ENCODE results near the genes ZNF205, CREBBP and PAM16.

- RRBS = 2% methylated on average over 8 of the region's 20 CpGs
These were observed at the start of gene ZNF205 for GRCh38 chr16:3112410-3112971. Gene ZNF205 (plus strand): TSS chr16:3112586.

DNA sequence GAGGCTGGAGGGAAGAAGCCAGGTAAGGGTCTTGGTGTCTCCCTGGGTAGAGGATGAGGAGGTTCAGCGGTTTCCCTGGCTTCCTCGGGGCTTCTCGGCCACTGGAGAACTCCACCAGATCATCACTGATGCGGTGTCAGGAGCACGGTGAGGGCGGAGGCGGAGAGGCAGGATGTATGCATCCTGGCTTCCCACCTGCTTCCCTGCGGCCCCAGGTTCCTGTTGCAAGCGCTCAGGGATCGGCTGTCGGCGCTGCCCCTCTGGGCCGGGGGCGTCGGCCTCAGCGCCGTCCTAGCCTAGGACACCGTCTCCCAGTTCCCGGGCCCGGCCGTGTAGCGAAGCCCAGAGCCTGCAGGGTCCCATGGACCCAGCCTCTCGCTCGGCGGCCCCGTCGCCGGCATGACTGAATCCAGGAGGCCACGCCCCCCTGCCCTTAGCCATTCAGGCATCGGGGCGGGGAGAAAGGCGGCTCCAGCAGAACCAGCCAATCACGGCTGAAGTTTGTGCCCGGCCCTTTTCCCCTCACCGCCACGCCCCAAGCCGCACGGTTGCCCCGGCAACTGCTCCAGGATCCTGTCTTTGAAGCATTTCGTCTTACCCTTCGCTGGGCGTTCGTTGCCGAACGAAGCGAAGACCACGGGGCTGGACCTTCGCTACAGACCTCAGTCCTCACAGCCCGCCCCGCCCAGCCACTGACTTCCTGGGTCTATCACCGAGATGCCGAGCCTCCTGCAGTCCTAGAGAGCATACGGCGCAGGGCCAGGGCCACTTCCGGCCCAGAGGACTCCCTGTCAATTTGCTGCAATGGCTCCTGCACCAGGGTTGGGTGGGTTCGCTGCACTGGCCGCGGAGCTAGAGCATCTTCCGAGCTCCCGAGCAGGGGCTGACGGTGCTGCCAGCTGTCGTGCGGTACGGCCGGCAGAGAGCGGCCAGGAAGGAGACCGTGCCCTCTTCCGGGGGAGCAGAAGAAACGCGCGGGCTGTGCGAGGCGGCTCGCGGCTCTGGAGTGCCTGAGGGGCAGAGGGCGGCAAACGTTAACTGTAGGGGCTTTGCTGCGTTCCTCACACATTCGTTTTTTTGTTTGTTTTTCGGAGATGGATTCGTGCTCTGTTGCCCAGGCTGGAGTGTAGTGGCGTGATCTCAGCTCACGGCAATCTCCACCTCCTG lies 10.6 kb upstream of the ZNF213 start:
- RRBS = 1% methylated on average over 27 of the region's 83 CpGs

DNA sequence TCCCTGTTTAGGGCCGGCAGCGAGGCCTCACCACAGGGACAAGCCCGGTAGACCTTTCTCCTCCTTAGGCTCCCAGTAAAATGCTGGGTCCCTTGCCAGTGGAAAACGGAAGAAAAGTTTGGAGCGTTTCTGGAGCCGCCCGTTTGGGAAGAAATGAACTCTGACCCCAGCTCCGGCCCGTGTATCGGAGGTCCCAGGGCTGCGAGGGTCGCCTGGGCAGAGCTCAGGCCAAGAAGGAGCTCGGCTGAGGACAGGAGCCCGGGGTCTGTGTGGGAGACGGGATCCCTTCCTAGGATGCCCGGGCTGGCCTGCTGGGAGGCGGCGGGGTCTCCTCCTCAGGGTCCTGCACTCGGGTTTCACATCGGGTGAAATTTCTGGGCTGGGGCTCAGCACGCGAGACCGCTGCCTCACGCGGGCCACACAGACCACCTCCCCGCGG lies 23.3 kb downstream of the ZNF213 start:
- RRBS = 3% methylated on average over 7 of the region's 27 CpGs

- RRBS = no CpG with 5 or more reads among the region's 35 CpGs
These were observed 25.1 kb downstream of the ZNF213 start for GRCh38 chr16:3159841-3160455.

GRCh38 chr16:3175499-3175957 lies 40.7 kb downstream of the ZNF213 start:
- RRBS = no CpG with 5 or more reads among the region's 19 CpGs

DNA sequence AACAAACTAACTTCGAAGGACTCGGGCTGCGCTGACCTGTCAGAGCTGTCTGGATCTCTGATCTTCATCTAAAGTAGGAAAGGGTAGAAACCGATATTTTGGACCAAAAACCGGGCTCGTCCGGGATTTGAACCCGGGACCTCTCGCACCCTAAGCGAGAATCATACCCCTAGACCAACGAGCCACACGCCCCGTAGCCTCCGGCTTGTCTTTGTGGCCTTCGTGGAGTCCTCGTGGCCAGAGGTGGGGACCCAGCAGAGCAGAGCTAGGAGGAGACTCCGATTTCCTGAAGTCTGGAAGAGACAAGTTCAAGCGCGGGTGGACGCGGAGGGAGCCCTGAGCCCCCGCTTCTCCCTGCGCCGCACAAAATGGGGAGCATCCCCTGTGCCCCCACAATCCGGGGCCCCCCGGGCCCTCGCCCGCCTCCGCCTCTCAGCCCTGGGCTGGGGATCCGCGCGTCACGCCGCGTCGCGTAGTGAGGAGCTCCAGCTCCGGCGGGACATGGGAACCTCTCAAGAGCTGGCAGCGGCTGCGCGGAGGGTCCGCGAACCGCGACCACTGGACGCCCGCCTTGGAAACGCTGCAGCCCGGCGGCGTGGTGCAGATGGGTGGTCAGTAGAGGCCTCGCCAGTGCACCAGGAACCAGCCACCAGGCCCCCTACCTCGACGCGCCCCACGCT lies 47.8 kb downstream of the ZNF213 start:
- RRBS = 3% methylated on average over 26 of the region's 57 CpGs

- RRBS = no CpG with 5 or more reads among the region's 28 CpGs
These were observed 994 bp upstream of the ZNF200 start for GRCh38 chr16:3235778-3236526.

GRCh38 chr16:3443944-3444591 lies 588 bp downstream of the NAA60 start:
- RRBS = no CpG with 5 or more reads among the region's 16 CpGs

GRCh38 chr16:3450757-3451464 lies 7.4 kb downstream of the NAA60 start:
- RRBS = no CpG with 5 or more reads among the region's 3 CpGs

DNA sequence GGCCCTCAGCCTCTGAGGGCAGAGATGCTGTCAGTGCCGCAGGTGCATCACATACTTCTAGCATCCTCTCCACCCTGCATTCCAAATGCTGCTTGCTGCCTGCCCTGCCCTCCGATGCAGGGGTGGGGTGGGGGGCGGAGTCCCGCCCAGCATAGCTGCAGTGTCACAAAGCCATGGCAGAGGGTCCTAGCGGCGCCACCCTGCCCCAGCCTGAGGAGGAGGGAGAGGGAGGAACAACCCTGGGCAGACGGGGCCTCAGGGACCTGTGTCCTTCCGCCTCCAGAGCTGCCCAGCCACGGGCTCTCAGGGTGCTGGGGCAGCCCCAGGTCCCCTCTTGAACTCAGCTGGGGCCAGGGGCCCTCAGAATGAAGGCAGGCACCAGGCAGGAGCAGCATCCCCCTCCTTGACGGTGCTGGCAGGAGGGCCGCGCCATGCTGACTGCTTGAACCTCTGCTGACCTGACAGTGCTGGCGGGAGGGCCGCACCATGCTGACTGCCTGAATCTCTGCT lies 9.0 kb downstream of the C16orf90 start:
- RRBS = no CpG with 5 or more reads among the region's 14 CpGs

DNA sequence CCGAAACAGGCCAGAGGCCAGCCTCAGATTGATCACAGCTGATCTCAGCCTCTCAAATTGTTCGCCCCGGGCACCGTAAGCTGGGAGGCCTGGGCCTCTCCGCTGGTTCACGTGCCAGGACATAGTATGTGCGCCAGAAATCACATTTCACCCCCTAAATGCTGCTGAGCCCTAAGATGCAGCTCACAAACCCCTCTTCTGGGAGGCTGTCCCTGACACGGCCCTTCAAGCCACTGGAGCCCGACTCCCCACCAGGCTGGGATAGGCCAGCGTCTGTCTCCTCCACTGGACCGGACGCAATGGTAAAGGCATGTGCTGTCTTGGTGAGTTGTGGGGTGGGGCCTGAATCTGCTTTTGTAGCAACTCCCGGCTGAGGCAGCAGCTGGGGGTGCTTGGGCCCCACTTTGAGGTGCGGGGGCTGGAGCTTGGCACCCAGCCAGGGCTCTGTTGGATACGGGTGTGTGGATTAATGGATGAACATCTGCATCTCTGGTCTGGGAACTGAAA lies 3.4 kb upstream of the NLRC3 start:
- RRBS = 46% methylated on average over 3 of the region's 15 CpGs

DNA sequence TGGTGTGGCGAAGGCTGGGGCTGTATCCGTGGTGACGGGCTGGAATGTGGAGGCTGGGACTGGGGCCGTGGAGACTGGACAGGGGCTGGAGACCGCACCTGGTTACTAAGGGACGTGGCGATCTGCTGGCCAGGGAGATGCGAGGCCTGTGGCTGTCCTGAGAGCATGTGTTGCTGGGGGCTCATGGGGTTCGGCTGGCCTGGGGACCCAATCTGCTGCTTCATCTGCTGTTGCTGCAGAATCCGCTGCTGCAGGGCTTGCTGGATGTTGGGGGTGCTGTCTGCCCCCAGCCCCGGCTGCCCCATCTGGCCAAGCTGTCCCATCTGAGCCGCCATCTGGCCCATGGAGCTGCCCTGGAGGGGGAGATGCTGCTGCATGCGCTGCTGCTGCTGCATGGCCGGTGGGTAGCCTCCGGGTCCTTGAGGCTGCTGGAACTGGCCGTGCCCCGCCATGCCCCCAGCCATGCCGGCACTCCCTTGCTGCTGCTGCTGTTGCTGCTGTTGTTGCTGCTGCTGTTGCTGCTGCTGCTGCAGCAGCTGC lies 10.7 kb upstream of the TRAP1 start:
- RRBS = 88% methylated on average over 4 of the region's 18 CpGs

- RRBS = 55% methylated on average over 3 of the region's 27 CpGs
These were observed 17.6 kb upstream of the TRAP1 start for GRCh38 chr16:3734814-3735387.

DNA sequence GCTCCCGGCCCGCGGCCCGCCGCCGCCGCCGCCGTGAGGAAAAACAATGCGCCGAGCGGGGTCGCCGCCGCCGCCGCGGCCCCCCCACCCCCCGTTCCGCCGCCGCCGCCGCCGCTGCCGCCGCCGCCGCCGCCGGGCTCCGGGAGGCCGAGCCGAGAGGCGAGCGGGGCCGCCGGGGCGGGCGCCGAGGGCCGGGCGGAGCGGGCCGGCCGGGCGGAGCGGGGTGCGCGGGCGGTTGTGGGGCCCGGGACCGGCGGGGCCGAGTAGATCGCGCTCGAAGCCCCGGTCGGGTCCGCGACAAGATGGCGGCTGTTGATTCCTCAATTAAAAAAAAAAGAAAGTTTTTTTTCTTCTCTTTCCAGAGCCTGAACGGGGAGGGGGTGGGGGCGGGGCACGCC lies at the start of gene CREBBP:
TSS of gene CREBBP (minus strand) at position 326 of the 398 bp plus-strand sequence.
- RRBS = under 1% methylated on average over 15 of the region's 66 CpGs

GRCh38 chr16:3946078-3946568 lies 65.6 kb upstream of the CREBBP start:
- RRBS = no CpG with 5 or more reads among the region's 8 CpGs

DNA sequence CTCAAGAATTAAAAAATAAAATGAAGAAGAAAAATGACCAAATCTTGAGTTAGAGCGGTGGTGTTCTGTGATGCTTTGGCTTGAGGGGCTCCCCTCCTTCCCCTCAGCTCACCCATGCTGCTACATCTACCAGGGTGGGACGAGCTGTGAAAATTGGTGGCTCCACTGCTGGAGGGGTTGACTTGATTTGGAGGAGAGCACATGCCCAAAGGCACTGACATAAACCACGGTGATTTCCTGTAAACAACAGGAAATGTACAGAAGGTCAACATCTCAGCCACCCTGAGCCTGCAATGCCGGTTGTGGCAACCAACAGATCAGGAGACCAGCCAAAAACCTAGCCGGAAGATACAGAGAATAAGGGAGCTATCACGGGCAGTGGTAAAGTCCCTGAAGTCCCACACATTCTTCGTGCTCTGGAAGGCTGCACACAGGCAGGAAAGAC lies 56.3 kb downstream of the ADCY9 start:
- RRBS = no CpG with 5 or more reads among the region's 7 CpGs

GRCh38 chr16:4257195-4258510 lies 15.2 kb downstream of the TFAP4 start:
- RRBS = 74% methylated on average over 17 of the region's 39 CpGs

DNA sequence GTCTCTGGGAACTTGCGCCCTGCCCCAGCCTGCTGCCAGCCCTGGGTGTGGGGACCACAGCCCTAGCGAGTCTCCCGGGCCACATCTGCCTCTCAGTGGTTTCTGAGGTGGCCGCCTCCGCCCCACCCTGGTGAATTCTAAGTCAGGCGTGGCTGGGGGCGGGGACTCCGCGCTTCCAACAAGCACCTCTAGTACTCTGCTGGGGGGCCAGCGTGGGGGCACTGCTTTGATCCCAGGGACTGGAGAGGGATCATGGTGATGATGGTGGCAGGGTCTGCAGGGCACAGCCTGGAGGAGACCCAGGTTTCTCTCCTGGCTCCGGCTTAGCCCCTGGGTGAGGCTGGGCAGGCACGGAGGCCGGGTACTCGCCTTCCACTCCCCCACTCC lies 3.6 kb downstream of the GLIS2 start:
- RRBS = 72% methylated on average over 3 of the region's 14 CpGs

DNA sequence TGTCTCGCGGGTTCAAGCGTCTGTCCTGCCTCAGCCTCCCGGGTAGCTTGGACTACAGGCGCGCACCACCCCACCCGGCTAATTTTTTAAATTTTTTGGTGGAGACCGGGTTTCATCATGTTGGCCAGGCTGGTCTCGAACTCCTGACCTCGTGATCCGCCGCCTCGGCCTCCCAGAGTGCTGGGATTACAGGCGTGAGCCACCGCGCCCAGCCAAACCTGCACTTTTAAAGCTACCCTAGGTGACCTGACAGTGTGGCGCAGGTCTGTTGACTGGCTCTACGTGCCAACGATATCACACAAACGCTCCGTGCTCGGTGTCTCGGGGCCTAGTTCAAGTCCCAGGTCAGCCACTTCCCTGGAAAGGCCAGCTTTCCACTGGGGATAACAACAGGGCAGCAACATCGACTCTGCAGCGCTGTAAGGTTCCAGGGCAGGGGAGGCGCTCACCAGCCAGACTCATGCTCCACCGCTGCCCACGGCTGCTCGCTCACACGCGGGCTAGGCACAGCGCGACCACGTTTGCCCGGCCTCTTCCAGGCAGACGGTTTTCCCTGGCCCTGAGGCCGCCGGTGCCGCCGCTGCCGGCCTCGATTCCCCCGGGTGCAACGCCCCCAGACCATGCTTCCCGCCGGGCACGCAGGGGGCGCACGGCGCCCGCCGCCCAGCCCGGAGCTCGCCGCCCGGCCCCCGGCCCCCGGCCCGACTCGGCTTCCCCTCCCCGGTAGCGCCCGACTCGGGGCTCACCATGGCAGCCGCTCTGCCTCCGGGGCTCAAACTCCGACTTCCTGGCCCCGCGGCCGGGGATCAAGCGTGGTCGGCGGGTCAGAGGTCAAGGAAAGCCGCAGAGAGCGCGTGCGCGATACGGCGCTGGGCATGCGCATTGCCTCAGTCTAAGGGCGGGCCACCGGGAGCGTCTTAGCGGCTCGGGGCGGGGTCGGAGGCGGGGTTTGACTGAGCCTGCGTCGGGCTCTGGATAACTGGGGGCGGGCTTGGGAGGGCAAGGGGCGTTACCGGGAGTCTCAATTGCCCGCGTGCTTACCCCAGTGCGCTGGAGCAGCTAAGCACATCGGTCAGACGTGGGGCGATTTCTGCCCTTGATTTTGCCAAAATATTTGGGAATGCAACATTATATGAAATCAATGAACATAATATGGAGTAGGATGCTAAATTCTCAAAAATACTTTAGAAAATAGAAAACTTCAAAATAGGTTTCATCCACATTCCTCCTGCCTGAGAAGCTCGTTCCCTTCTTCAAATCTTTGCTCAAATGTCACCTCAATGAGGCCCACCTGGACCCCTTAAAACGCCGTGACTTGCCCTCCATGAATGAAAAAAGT lies at the start of gene PAM16:
TSS of gene PAM16 (minus strand) at position 836 of the 1,339 bp plus-strand sequence.
- RRBS = 1% methylated on average over 33 of the region's 103 CpGs

DNA sequence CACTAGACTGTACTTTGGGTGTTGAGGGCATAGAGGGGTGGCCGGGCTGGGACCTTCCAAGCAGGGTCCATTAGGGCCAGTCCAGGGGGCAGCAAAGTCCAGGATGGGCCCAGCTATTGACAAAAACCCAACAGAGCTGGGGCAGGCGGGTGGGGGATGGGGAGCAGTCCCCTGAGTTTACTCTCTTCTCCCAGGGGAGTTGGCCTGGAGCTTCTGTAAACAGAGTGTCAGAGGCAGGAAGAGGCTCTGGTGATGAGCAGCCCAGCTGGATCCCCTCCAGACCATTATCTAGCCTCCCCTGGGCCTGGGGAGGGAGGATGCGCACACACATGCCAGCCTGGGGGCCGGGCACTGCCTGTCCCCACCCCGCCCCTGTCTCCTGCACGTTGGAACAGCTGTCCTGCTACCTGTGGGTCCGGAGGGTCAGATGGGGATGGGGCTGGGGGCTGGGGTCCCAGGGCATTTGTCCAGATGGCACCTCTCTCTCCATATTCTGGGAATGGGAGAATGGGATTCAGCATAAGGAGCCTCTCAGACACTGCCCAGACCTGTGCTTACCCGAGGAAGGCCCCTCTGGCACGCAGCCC lies 1.4 kb downstream of the VASN start:
- RRBS = 4% methylated on average over 4 of the region's 9 CpGs